ENCODE results near the genes BOD1L2 and NEDD4L.

GRCh38 chr18:57146732-57147378 lies at the start of gene BOD1L2:
TSS of gene BOD1L2 (plus strand) at chr18:57147087.
- PRO-cap, 2 experiments = no peak in any of the 2 experiments

DNA sequence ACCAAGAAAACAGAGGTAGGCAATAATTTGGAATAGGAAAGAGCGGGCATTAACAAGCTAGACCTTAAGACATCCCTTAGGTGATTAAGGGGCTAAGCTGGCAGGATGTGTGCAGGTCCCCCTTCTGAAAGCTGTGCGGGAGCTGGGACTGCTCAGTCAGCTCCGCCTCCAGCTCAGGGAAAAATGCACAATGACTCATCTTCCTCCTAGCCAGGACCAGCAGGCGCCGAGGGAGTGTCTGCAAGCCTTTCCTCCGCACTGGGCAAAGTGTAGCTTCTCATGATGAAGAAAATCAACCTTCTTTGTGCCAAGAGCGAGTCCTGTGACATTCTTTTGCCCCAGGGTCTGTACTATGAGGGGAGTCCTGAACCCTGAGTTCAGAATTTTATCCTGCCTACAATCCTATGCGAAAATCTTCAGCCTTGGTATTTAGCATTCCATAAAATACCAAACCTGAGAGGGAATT lies 63.4 kb downstream of the BOD1L2 start:
- PRO-cap, 2 experiments = no peak in any of the 2 experiments

GRCh38 chr18:57354062-57354610 lies 1.8 kb downstream of the ST8SIA3 start:
- PRO-cap, 2 experiments = no peak in any of the 2 experiments

- PRO-cap, 2 experiments = no peak in any of the 2 experiments
These were observed 1.3 kb upstream of the ONECUT2 start for GRCh38 chr18:57433933-57434228.

DNA sequence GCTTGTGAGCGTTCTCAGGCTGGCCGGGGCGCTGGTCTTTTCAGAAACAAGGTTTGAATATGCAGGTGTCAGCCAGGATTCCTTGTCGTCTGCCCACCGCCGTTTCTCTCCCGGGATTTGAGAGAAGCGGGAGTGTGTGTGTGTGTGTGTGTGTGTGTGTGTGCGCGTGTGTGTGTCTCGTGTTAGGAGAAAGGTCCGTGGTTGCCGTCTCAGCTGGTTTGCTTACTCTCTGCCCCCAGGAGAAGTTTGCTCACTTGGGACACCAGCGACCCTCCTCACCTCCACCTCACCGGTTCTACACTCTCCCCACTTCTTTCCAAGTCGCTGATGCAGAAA lies 961 bp upstream of the ONECUT2 start:
- PRO-cap, 2 experiments = no peak in any of the 2 experiments

DNA sequence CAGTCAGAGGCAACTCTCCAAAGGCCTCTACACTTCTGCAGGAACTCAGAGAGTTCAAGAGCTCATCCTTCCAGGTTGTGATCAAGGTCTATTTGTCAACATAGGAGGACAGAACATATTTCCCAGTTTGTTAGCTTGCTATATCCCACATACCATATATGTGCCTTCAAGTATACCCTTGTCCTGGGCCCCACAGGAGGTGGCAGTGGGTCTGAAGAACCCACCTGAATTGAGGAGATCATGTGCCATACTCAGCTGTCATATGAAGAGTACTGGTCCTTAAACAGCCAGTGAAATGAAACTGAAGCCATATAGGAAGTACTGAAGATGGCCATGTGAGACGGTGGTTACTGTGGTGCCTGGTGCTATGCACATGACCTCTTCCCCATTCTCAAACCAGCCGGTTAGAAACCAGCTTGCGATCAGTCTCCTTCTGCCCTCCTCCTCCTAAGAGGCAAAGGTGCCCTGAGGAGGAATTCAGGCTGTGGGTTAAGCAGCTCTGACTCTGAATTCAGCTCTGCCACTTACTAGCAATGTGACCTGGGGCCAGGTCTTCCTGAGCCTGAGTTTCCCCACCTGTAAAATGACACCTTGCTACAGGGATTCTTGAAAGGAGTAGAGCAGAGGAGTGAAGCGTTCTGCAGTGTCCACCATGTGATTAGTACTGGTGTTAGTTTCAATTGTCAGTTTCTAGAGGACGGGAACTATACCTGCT lies 5.3 kb downstream of the FECH start:
- PRO-cap, 2 experiments = no peak in any of the 2 experiments

- PRO-cap, 2 experiments = no peak in any of the 2 experiments
These were observed 65.6 kb downstream of the ATP8B1 start for GRCh38 chr18:57737392-57738098.

DNA sequence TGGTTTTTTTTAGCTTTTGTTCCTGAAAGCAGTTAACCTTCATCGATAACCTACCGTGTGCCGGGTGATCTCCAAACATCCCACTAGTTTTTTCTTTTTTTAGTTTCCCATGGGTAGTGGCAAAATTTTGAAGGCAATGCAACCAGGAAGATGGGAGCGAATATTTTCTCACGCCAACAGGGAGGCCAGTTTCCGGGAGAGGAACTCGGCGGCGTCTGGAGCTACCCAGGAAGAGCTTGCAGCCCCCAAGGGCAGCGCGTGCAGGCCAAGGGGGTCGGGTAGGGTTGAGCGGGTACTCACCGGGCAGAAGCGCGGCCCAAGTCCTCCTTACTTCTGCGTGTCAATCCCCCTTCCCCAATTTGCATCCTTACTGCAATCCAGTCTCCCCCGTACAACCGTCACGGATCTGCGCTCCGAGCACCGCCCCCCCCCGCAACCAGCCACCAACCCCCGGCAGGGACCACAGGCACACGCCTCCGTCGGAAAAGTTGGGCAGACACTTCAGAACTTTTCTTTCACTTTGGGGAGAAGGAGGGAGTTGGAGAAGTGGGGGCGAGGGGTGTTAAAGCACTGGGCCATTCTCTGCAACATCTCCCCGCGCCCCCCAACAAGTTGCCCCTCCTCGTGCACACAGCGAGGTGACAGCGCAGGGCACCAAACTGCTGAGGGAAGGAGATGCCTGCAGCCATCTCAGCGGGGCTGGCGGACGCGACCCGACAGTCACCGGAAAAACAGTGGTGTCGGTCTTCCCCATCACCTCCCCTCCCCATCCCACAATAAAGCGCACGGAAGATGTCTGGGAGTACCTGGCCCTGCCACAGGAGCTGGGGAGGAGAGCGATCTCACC lies 1.3 kb downstream of the ATP8B1 start:
- PRO-cap, 2 experiments = peak in 1 of 2 experiments; most common plus-strand start position 526 of the sequence (in 1); most common minus-strand start position 393 of the sequence (in 1)

- PRO-cap, 2 experiments = no peak in any of the 2 experiments
These were observed 16.6 kb upstream of the ATP8B1 start for GRCh38 chr18:57819423-57820480.

GRCh38 chr18:57901685-57902234 lies 98.6 kb upstream of the ATP8B1 start:
- PRO-cap, 2 experiments = no peak in any of the 2 experiments

GRCh38 chr18:58044184-58044944 lies at the start of gene NEDD4L:
TSS of gene NEDD4L (plus strand) at chr18:58044226.
- PRO-cap, 2 experiments = peak in 1 of 2 experiments; most common plus-strand start chr18:58044206 (in 1)

DNA sequence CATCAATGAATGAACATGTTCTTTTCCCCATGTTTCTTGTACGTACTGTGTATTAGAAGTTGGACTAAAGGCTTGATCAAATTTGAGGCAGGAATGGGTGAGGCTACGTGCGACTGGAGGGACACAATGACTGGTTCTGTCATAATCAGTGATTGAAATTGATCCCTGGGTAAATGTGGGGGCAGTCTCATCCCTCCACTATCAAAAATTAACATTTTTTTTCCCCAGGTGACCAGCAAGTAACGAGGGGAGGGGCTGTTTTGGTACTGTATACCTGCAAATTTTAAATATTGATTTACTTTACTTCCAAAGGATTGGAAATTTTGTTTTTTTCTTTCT lies 130.5 kb downstream of the NEDD4L start:
- PRO-cap, 2 experiments = no peak in any of the 2 experiments

- PRO-cap, 2 experiments = no peak in any of the 2 experiments
These were observed 151.4 kb downstream of the NEDD4L start for GRCh38 chr18:58195092-58196121.

- PRO-cap, 2 experiments = no peak in any of the 2 experiments
These were observed 153.2 kb downstream of the NEDD4L start for GRCh38 chr18:58196748-58198019.

- PRO-cap, 2 experiments = no peak in any of the 2 experiments
These were observed 178.6 kb downstream of the NEDD4L start for GRCh38 chr18:58222418-58223213.

GRCh38 chr18:58280069-58280663 lies 236.1 kb downstream of the NEDD4L start:
- PRO-cap, 2 experiments = no peak in any of the 2 experiments

GRCh38 chr18:58286831-58287333 lies 242.9 kb downstream of the NEDD4L start:
- PRO-cap, 2 experiments = no peak in any of the 2 experiments

- PRO-cap, 2 experiments = no peak in any of the 2 experiments
These were observed 272.6 kb downstream of the NEDD4L start for GRCh38 chr18:58316681-58316884.

DNA sequence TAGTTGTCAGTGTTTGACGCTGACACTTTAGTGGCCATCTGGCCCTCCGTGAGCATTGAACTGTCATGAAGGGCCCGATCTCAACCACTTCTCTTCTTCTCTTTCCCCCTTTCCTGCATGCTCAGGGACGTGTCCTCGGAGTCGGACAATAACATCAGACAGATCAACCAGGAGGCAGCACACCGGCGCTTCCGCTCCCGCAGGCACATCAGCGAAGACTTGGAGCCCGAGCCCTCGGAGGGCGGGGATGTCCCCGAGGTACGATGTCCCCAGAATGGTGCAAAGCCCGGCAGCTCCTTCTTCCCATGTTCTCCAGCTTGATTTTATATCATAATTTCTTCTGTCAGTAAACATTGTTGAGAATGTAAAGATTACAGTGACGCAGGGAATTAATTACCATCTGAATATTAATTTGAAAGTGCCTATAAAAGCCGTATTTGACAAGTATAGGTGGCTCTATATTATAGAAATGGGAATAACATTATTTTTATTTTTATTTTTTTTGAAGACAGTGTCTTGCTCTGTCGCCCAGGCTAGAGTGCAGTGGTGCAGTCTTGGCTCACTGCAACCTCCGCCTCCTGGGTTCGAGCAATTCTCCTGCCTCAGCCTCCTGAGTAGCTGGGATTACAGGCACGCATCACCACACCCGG lies 285.0 kb downstream of the NEDD4L start:
- PRO-cap, 2 experiments = no peak in any of the 2 experiments

DNA sequence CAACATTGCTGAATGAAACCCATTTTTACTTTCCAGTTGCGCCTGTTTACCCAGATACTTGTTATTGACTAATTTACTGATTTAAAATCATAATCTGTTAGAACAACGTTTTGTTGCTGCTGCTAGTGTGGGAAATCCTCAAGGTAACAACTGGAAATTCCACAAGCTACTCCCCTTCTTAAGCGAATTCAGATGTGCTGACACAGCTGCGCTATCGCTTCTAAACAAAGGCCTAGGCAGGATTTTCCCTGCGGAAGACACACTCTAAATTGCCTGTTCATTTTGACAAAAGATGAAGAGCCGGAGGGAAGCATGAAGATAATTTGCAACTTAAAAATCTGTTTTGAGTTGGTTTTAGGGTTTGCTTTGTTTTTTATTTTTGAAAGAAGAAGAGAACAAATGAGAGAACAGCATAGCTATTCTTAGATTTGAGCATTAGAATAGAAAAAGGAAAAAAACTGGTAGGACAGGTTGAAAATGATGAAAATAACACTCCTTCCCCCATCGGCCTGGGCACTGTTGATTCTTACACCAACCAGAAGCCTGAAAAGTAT lies 283.8 kb downstream of the ALPK2 start:
- PRO-cap, 2 experiments = no peak in any of the 2 experiments